ENCODE measurements around a stretch of chr15.

GRCh38 chr15:98963589-98963850 is 44.1 kb downstream of the PGPEP1L start:
- PRO-cap = no peak

- PRO-cap = no peak
Measured at GRCh38 chr15:99097954-99098387, 6.9 kb upstream of the SYNM start.

GRCh38 chr15:99105397-99106420 is 829 bp downstream of the SYNM start:
- PRO-cap = bidirectional peak, plus-strand start at chr15:99106184, minus-strand start at chr15:99106067; bidirectional peak, plus-strand start at chr15:99106341, minus-strand start at chr15:99106238

DNA sequence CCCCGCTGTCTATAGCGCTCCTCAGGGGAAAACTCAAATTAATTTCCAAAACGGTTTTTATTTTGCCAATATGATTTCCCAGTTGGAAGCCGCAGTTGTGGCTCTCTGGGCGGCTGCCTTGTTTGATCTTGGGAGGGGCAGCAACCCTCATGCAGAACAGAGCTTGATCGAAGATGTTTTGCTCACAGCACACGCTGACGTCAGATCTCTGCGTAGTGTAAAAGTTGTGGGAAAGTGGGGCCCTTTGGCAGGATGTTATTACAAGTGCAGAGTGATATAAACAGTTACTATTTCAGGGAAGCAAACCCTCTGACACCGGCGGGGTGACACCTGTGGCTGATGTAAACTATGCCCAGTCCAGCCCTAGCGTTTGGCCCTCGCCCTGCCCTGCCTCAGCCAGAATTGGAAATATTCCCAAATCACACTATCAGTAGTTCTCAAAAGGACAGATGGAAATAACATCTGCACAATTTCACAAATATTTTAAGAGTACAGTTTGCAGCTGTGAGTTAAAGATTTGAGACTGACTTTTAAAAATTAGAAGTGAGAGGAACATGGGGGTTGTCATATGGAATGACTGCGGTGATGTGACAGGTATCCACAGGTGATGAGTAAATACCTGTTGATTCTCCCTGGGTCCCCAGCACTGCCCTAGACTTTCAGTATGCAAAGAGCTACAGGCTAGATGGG is 1.7 kb downstream of the SYNM start:
- PRO-cap = bidirectional peak, plus-strand start at position 355 of the sequence, minus-strand start at position 124 of the sequence

DNA sequence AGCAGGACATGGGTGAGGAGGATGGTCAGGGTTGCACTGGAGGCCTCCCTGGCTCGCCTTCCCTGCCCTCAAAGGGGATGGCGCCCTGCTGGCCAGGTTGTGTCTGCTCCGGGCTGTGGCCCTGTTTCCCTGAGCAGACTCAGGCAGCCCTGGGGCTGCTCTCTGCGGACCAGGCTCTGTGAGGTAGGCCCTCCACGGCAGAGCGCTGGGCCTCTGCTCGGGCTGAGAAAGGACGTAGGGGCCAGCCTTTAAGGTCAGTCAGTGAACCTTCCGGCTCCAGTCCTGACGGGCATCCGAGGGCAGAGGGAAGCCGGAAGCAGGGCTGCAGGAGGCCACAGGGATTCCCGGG is 33.8 kb downstream of the SYNM start:
- PRO-cap = no peak

DNA sequence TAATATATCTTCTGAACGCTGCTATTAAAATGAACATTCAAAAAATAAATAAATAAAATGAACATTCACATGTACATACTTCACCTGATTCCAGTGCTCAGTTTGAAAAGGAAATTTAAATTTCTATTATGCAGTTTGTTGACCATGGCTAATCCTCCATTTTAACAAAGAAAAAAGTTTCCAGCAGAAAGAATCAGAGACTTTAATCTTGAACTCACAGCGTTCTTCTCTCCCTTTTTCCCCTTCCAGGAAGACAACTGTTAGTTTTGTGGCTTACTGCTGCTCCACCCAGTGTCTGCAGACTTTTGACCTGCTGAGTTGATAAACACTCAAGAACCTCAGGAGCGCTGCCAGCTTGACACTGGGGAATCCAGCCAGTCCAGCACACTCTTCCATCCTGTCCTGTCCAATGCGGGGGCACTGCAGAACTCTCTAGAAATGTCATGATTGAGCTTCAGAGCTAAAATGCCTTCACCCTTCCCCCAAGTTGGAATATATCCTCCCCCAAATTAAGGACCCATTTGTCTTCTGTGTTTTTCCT is 134.6 kb downstream of the LRRC28 start:
- PRO-cap = no peak

DNA sequence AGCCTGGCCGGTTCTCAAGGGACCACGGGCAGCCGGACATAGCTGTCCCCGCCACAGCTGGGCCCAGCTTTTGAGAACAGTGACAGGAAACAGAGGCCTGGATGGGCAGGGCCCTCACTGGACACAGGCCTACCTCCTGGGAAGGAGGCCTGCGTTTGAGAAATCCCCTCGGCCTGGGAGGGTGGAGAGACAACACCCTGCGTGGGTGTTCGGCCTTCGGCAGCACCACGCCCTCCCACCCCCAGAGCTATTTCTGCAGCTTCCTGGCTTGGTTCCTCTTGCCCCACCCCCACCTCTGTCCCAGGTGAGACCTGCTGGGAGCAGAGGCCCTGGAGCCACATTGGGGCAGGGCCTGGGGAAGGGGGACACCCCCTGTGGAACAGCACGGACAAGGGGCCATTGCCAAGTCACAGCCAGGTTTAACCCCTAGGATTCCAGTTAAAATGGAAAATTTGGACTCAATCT is 132.4 kb upstream of the MEF2A start:
- PRO-cap = no peak

- PRO-cap = no peak
Measured at GRCh38 chr15:99438584-99439141, 127.1 kb upstream of the MEF2A start.

DNA sequence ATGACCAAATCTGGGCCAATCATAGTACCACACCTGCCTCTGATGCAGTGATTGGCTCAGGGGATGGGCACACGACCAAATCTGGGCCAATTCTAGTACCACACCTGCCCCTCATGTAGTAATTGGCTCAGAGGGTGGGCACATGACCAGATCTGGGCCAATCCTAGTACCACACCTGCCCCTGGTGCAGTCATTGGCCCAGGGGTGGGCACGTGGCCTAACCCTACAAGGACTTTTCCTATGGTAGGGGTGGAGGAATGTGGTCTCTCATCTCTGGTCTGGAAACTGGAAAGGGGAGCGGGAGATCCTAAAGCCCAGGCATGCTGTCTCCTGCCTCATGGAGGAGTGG is 56.9 kb upstream of the MEF2A start:
- PRO-cap = no peak

- PRO-cap = no peak
Measured at GRCh38 chr15:99614057-99615166, 48.6 kb downstream of the MEF2A start.

DNA sequence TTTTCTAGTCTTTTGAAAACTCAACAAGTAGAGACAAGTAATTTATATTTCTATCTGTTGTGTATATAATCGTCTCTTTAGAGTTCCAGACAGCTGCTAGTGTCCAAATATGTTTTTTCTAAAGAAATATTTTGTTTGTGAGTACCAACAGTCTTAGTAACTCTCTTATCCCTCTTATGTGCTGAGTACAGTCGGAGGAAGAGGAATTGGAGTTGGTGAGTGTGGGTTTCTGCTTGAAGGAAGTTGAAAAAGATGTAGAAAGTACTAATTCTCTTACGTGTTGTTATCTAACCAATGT is 30.1 kb downstream of the LYSMD4 start:
- PRO-cap = no peak

DNA sequence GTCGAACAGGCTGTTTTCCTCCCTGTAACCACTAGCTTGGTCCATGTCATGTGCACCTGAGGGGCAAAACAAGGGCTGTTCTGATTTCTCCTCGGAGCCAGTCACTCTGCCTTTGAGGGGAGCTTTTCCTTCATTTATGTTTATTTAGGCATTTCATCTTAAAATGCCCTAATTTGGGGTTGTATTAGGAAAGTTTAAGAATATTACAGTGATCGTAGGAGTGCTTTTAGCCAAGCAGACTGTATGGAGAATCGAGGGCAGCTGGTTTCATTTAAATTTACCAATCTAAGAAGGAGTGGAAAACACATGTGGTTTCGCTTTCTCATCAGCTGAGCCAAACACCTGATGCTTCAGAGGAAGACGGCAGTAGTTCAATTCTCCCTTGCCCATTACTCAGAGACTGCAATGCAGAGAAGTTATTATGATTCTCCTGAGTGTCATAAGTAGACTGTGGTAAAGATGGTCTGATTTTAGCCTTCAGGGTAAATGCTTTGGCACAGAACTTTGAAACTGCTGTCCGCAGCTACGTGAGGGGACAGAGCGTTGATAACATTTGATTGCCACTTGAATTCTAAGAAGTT is 25.8 kb downstream of the LYSMD4 start:
- PRO-cap = no peak

DNA sequence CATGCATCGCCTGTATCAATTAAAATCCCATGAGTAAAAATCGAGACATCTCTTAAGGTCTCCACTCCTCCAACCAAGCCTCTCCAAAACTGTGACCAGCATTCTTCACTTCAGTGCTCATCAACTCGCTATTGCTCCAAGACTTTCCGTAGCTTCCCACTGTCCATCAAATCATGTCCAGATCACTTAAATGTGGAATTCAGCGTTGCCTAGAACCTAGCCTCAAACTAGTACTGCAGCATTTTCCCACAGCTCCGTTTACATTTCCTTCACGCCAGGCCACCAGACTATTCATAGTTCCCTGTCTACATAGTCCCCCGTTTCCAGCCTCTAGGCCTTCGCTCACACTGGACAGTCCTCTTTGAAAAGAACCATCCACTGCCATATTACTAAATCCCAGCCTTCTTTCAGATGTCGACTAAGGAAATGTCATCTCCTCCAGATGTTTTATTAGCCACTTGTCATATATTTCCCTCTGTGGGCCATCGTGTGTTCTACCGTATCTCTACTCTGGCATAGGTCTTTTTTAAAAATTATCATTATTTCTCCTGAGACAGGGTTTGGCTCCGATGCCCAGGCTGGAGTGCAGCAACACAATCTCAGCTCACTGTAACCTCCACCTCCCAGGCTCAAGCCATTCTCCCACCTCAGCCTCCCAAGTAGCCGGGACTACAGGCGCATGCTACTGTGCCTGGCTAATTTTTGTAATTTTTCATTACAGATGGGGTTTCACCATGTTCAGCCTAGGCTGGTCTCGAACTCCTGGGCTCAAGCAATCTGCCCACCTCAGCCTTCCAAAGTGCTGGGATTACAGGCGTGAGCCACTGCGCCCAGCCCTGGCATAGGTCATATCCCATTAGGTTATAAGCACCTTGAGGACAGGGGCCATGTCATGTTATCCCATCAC is 9.3 kb downstream of the LYSMD4 start:
- PRO-cap = no peak

GRCh38 chr15:99915889-99916363 is 182.7 kb upstream of the LYSMD4 start:
- PRO-cap = no peak

- PRO-cap = no peak
Measured at GRCh38 chr15:100125389-100125588, 216.5 kb downstream of the ADAMTS17 start.

DNA sequence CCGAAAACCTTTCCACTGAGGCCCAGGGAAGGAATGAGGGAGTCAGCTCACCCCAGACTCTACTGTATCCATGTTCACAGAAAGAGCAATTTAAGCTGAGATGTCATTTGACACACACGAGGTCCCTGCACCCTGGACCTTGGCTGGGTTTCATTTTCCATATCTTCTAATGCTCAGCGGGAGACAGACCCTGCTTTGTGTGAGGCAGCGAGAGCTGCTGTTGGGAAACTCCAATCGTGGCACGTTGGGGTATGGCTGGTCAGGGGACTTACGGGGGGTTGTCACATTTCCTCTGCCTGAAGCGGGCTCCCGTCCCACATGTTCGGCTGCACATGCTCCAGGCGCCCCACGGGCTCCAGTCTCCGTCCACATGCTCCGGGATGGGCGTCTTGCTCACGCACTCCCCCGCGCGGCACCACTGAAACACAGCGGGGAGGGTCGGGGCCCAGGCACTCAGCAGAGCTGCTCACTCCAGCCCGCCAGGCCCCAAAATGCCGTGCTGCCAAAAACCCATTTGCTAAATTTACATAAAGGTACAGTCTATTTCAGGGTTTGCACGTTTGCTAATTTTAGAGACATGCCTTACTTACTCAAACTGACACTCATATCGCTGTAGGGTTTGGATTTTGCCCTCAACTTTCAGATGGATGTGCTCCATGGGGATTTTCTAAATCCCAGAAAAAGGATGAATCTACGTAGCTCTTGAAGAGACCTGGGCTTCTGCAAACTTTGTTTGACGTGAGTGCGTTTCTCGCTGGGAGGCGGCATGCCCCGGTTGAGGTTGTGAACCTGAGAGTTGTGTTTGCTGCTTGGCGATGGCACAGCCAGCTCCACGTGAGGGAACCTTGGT is 209.8 kb downstream of the ADAMTS17 start:
- PRO-cap = no peak

DNA sequence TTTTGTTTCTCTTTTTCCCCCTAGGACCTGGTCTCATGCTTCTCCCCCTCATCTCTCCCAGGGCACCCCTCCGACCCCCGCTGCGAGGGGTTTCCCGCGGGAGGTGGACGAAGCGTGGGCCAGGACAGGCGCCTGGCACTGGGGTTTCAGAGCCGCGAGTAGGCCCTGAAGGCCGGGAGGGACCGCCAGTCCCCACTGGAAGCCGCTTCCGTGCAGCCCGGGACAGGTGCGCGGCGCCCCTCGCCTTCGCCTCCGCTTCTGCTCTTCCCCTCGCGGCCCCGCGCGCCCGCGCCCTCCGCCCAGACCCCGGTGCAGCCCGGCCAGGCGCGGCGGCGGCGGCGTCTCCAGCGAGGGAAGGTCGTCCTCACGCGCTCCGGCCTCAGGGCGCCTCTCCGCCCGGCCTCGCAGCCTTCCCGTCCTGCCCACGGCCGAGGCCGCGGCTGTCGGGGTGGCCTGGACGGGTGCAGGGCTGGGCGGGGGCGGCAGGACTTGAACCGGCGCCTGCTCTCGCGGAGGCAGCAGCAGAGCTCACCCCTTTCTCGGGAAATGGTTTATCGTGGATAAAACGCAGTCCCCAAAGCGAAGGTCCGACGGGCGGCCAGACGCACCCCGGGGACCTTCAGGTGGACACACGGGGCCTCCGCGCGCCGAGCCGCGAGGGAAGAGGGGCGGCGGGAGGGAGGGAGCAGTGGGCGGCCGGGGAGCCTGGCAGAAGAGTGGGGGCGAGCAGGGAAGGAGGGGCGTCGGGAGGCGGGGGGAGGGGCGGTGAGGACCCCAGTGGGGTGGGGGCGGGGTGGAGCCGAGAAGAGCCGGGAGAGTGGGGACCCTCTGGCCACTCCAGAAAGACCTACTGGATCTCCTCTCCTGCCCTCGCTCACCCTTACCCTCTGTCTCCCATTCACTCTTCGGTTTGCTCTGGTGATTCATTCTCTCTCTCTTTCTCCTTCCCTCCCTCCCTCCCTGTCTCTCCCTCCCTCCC is 31.7 kb upstream of the ADAMTS17 start:
- PRO-cap = unidirectional peak, minus-strand start at position 912 of the sequence

GRCh38 chr15:100544541-100544943 is 15.8 kb upstream of the CERS3 start:
- PRO-cap = no peak

DNA sequence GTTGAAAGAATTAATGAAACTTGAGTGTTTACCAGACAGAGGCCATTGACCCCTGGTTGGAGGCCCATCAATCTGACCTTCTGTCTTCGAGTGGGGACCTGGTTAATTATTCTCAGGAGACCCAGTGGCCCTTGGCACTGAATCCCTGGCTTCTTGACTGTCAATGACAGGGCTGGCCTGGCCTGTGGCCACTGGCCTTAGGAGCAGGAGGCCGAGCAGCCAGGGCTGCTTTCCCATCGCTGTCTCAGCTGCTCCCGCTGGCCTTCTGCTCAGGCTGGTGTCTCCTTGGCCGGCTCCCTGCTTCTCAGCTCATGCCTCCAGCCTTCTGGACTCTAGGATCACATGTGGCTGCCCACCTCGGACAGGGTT is 113.5 kb downstream of the ASB7 start:
- PRO-cap = no peak

DNA sequence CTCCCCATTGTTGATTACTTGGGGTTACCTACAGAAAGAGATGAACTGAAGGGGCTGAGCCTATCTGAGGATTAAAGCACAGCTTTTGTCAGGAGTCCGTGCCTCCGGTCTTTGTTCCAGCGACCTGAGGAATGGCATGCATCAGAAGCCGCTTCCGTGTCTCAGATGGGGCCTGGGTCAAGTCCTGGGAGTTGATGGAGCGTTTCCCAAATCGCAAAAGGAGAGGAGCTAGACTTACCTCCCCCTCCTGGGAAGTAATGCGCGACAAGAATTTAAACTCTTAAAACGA is 1.0 kb upstream of the ALDH1A3 start:
- PRO-cap = no peak

Data from trachea (tissue), 1 donor.